ReNcell CX (cell line): ENCODE data around the gene SLX4.

DNA sequence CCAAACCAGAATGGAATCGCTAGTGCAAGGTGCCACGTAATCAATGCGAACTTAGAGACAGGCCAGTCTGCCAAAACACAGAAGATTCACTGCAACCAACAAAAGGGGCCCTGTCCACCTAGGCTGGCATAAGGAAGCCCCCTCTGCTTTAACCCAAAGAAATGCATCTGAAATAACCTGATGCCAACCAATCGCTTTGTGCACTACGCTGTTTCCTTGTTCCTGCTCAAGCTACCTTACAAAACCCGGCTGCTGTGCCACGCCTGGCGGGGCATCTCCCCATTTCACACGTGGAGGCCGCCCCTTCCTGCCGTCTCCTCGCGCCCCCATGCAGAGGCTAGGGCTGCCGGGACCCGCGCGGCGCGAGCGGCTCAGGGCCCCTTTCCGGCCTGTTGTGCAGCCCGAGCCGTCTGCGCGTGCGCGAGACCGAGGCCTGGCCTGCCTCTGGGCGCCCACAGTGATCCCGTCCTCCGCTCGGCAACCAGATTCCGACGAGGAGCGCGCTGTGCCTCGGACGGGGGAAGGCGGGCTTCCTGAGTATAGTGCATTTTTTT is 907 bp upstream of the CLUAP1 start:
- PRO-cap = no peak

GRCh38 chr16:3520296-3521241 is 19.8 kb downstream of the CLUAP1 start:
- PRO-cap = no peak

GRCh38 chr16:3611351-3612286 is at the start of gene SLX4:
SLX4 (minus strand) TSS chr16:3611606.
- PRO-cap = bidirectional peak, plus-strand start at chr16:3611748, minus-strand start at chr16:3611579

DNA sequence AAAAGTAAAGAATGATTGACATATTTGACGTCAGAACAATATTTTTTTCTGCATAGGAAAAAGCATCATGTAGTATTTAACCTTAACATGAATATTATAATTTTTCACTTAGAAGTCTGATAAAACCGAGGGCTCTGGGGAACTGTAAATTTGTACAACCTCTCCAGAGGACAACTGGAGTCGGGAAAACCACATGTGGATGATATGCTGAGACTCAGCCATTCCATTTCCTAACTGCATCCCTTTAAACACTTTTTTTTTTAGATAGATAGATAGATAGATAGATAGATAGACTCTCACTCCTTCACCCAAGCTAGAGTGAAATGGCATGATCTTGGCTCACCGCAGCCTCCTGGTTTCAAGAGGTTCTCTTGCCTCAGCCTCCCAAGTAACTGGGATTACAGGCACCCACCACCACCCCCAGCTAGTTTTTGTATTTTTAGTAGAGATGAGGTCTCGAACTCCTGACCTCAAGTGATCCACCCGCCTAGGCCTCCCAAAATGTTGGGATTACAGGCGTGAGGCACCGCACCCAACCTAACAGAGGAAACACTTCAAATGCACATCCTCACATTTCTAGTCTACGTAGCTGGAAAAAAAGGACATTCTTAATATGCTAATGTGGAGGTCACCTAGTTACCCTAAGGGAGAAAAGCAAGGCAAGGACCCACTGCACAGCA is 5.1 kb downstream of the DNASE1 start:
- PRO-cap = no peak

- PRO-cap = no peak
Observed at GRCh38 chr16:3672369-3673006, 18.0 kb downstream of the DNASE1 start.

- PRO-cap = no peak
Observed at GRCh38 chr16:3717763-3718421, 568 bp upstream of the TRAP1 start.

- PRO-cap = no peak
Observed at GRCh38 chr16:3729388-3729971, 12.2 kb upstream of the TRAP1 start.

DNA sequence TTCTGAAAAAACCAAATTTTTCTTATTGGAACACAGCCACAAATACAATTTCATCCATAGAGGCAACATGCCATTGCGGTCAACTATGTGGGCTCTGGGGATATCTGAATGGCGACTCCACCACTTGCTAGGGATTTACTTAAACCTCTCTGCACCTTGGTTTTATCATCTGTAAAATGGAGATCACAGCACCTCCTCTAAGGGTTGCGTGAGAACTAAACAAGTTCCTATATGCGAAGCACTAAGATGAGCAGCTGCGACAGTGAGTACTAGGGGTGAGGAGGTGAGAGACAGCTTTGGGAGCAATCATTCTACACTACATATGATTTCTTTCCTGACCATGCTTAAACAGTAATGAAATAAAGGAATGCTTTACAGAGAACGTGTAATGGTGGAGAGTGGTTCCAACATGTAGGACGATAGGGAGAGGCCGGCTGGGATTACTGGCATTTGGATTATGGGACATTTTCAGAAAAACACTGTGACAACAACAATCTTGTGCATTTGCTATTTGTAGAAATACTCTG is 61.3 kb downstream of the CREBBP start:
- PRO-cap = no peak

DNA sequence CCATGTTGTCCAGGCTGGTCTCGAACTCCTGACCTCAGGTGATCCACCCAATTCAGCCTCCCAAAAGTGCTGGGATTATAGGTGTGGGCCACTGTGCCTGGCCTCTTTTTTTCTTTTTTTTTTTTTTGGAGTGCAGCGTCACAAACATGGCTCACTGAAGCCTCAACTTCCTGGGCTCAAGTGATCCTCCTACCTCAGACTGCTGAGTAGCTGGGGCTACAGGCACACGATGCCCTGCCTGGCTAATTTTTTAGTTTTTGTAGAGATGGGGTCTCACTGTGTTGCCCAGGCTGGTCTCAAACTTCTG is 65.2 kb upstream of the CREBBP start:
- PRO-cap = no peak

GRCh38 chr16:3961301-3961871 is 80.9 kb upstream of the CREBBP start:
- PRO-cap = bidirectional peak, plus-strand start at chr16:3961749, minus-strand start at chr16:3961607

DNA sequence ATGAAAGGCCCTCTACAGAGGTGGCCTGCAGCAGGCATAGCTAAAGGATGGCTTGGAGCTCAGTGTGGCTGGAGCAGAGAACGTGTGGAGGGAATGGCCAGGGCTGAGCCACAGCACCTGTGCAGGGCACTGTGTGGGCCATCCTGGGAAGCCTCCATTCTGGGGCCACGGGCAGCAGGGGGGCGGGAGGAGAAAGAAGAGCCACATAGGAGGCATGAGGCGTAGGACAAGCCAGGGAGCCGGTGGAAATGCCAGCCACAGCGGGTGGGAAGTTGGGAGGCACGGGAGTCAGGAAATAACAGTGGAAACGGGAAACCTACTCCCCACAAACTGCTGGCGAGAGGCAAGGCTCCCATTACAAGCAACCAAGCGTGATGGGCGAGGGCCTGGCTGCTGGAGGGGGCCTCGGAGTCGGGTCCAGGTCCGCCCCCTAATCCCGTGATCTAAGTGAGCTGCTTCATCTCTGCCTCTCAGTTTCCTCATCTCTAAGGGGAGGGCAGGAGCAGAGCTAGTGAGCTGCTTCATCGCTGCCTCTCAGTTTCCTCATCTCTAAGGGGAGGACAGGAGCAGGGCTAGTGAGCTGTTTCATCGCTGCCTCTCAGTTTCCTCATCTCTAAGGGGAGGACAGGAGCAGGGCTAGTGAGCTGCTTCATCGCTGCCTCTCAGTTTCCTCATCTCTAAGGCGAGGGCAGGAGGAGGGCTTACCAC is 104.9 kb downstream of the ADCY9 start:
- PRO-cap = no peak

- PRO-cap = no peak
Observed at GRCh38 chr16:4019310-4019932, 96.8 kb downstream of the ADCY9 start.

- PRO-cap = no peak
Observed at GRCh38 chr16:4021046-4021379, 95.2 kb downstream of the ADCY9 start.

- PRO-cap = no peak
Observed at GRCh38 chr16:4059895-4060339, 56.3 kb downstream of the ADCY9 start.

DNA sequence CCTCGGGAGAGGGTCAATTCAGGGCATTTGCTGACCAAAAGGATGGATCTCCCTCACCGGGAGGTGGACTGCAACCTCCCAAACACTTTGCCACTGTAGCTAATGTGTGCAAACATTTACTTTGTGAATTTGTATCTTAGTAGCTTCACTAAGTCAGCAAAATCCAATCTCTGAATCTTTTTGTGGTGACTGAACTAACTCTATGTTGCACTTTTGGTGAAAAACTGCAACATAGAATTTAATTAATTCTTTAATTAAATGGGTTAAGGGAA is 48.6 kb downstream of the ADCY9 start:
- PRO-cap = no peak

DNA sequence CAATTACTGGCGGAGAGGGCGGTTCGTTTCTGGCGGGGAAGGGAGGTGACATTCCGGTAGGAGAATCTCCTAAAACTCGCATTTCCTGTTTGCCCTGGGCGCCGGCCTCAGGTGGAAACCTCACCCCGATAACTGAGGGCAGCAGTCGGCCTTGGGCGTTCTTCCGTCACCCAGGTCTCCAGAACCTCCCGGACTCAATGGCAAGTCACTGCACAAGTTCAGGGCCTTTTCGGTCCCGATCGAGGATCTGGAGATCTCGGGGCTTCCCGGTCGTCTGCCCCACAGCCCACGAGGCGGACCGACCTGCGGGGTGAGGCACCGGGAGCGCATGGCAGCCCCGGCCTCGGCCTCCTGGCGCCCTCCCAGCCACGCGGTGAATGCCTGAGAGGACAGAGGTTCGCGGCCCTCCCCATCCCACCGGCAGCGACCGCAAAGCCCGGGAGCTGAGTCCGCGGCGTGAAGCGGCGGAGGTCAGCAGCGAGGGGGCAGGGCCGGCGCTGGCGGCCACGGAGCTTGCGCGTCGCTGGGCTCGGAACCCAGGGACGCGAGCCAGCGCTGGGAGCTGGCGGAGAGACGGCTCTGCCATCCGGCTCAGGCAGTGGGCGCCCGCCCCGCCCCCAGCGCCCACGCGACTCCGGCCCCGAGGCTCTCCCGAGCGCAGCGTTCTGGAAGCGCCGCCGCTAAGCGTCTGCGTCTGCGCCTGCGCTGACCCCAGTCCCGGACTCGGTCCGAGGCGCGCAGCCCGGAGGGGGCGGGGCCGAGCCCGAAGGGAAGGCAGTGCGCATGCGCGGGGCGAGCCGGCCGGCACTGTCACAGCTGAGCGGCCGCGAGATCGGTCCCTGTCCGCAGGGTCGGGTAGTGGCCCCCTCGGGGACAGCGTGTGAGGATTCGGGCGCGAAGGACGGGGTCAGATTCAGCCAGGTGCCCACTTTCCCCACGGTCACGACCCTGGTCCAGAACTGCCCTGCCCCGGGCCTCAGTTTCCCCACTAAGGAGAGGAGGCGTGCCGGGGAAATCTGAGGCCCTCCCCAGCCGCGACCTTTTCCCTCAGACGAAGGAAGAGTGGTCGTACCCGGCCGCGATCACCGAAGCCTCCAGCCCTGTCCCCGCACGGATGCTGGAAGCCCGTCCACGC is 58.2 kb downstream of the SRL start:
- PRO-cap = bidirectional peak, plus-strand start at position 819 of the sequence, minus-strand start at position 684 of the sequence

- PRO-cap = no peak
Observed at GRCh38 chr16:4215123-4215659, 26.7 kb downstream of the SRL start.

GRCh38 chr16:4238961-4239511 is 2.8 kb downstream of the SRL start:
- PRO-cap = no peak

GRCh38 chr16:4271528-4272187 is 1.2 kb downstream of the TFAP4 start:
- PRO-cap = bidirectional peak, plus-strand start at chr16:4272000, minus-strand start at chr16:4271843

DNA sequence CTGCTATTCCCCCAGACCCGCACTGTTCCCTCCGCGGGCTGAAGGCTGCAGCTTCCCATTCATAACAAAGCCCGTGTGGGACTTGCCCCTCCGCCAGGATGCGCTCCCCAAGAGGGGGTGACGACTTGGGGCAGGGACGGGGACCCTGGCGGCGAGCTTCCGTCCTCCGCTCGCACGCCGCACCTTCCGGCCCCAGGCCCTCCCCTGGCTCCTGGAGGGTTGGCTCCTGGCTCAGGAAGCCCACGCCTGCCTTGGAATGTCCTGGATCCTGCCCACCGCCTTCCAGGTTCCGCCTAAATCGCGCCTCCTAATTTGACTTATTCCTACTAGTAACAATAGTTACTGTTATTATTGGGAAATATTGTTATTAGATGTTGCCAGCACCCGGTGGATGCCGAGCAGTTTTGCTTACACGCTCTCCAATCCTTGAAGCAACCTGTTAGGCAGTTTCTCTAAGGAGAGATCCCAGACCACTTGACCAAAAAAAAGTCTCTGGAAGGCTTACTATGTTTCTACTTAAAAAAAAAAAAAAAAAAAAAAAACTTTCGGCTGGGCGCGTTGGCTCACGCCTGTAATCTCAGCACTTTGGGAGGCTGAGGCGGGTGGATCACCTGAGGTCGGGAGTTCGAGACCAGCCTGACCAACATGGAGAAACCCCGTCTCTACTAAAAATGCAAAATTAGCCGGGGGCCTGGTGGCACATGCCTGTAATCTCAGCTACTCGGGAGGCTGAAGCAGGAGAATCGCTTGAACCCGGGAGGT is 1.2 kb upstream of the TFAP4 start:
- PRO-cap = no peak